Osteoblast (primary cell): ENCODE measurements around the gene CDYL2.

- CAGE, long polyA plus RNA: no peak
- RRBS: no CpG with 5 or more reads among the region's 2 CpGs
Measured at GRCh38 chr16:75621163-75621567, 1.9 kb downstream of the ADAT1 start.

- CAGE, long polyA plus RNA: no peak
- RRBS: no CpG with 5 or more reads among the region's 22 CpGs
Measured at GRCh38 chr16:75648833-75649195, 1.2 kb downstream of the TERF2IP start.

- CAGE, long polyA plus RNA: no peak
- RRBS: no CpG with 5 or more reads among the region's 3 CpGs
Measured at GRCh38 chr16:76532027-76532571, 254.9 kb downstream of the CNTNAP4 start.

DNA sequence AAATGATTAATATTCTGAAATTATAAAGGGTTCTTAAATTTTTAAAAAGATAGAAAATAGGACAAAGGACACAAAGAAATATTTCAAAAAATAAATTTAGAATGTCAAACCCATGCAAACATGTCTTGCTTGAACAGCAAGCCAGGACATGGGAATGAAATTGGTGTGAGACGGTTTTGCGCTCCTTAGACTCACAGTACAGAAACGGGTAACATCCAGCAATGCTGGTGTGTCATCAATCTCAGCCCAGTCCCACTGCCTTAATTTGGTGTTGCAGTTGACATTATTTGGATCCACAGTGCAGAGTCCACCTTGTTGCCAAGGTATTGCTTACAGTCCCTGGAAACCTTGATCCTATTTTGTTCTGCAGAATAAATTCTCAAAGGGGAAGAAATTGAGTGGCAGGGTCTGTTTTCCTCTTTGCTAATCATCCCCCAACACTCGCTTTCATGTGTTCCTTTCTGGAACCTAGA, 311.6 kb upstream of the MON1B start:
- CAGE, long polyA plus RNA: no peak
- RRBS: no CpG with 5 or more reads among the region's 4 CpGs

- CAGE, long polyA plus RNA: no peak
- RRBS: no CpG with 5 or more reads among the region's 21 CpGs
Measured at GRCh38 chr16:77236094-77236521, 36.9 kb downstream of the SYCE1L start.

DNA sequence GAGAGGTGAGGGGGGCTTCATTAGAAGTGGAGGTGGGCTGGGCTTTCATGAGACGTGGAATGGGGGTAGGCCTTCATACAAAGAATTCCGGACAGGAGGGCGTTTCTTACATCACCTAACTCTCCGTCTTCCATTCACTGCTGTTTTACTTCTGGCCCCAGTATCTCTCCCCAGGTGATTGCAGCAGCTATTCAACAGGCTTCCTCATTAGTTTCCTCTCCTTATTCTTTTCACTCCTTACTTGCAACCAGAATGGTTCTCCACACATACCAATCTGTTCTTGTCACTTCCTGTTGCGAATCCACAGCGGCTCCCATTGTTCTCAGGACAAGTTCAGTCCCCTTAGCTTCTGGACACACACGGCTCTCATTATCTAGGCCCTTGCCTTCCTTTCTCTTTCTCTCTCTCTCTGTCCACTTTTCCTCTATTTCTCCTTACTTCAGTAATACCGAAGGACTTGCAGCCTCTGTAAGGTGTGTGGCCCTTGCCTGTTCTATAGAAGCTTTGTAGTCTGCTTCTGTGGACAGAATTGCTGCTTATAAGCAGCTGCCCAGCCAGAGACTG, 45.5 kb downstream of the VAT1L start:
- CAGE, long polyA plus RNA: no peak
- RRBS: no CpG with 5 or more reads among the region's 8 CpGs

- CAGE, long polyA plus RNA: no peak
- RRBS: no CpG with 5 or more reads among the region's 5 CpGs
Measured at GRCh38 chr16:77870318-77870801, 82.0 kb downstream of the VAT1L start.

- CAGE, long polyA plus RNA: no peak
- RRBS: no CpG with 5 or more reads among the region's 5 CpGs
Measured at GRCh38 chr16:78284671-78285217, 185.3 kb downstream of the WWOX start.

DNA sequence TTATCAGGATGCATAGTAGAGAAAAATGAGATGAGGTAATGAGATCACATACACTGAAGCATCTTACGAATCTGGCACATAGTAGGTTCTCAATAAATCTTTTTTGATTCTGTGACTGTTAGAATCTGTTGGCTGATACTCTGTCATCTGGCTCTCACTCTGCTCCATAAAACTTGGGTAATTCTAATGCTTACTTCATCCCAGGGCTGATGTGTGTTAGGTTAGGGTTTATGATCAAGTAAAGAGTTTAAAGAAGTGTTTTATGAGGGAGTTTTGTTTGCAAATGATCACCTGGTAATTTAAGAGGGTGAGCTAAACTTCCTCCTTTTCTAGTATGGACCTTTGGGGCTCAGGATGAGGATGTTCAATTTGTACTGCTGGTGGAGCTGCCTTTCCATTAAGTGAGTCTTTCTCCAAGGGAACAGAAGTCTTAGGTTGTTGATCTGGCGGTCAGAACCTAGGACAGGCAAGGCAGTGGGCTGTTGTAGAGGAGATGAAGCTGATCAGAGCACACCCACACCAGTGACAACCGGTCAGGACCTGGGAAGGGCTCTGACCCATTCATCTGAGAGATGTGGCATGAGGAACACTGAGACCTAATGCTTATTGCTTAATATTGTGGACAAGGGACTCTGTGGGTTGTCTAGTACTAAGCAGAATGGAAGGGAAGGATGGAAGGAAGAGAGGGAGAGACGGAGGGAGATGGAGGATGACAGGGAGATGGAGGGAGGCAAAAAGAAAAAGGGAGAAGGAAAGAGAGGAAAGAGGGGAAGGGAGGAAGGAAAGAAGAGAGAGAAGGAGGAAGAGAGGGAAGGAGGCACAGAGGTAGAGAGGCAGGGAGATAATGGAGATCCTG, 364.3 kb downstream of the WWOX start:
- CAGE, long polyA plus RNA: no peak
- RRBS: no CpG with 5 or more reads among the region's 4 CpGs

DNA sequence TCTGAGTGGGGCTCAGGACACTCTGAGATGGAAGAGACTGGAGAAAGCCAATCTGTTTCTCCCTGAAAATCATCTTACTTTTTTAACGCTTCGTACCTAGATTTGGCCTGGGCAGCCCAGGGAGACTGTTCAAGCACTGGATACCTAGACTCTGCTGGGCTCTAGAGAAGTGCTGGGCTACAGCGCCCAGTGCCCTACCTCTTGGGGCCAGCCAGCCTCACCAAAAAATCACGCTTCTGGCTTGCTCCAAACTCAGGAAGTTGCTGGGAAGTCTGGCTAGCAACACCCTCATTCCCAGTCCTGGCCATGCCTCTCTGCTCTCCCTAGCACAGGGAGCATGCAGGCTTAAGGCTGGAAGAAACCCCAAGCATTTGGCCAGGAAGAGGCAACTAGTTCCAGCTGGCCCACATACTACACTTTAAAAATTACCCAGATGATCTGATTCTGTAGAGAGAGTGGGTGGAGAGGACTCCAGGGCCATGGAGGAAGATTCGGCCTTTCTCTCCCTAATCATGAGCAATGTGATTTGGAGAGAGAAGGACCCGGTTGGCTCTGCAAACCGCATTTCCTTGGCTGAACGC, 406.0 kb downstream of the WWOX start:
- CAGE, long polyA plus RNA: no peak
- RRBS: 0% methylated on average over 1 of the region's 8 CpGs

DNA sequence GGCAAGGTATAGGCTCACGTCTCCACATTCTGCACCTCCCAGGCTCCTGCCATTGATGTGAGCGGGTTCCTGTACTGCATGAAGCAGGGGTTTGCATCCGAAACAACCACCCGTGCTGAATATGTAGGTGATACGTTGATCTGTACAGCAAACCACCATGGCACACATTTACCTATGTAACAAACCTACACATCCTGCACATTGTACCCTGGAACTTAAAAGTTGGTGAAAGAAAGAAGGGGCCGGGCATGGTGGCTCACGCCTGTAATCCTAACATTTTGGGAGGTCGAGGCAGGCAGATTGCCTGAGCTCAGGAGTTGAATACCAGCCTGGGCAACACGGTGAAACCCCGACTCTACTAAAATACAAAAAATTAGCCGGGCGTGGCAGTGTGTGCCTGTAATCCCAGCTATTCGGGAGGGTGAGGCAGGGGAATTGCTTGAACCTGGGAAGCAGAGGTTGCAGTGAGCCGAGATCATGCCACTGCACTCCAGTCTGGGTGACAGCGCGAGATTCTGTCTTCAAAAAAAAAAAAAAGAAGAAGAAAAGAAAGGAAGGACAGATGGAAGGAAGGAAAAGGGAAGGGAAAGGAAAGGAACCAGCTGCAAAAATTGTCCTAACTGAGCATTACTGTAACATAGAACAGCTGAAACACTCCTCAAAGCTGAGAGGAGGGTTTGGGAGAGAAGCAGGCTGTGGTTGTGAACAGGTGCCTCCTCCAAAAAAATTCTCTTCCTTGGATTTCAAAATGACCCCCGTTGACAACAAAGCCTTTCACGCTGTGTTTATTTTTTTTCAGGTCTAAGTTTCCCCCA, 541.2 kb downstream of the WWOX start:
- CAGE, long polyA plus RNA: no peak
- RRBS: no CpG with 5 or more reads among the region's 18 CpGs

- CAGE, long polyA plus RNA: no peak
- RRBS: no CpG with 5 or more reads among the region's 6 CpGs
Measured at GRCh38 chr16:78646967-78647567, 547.6 kb downstream of the WWOX start.

DNA sequence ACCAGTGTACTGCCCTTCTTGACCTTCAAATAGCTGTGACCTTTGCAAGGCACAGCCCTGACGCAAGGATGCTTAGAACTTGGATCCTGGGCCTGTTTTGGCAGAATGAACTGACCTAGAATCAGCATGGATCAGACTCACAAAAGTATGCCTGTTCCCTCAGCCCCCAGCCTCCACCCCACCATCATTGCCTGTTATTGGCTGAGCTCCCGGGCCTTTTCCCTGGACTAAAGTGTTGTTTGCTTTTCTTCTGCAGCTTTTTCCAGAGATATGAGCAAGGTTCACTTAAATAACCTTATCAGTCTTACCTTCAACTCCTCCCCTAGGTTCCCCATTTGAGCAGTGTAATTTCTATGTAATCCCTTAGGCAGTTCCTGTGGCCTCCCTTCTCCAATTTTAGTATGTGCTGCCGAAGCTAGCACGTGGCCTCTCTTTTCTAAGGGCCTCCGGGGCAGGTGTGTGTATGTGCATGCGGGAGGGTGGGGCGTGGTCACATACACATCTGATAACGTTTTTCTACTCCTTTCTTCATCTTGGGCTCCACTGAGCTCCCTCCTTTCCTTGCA, 347.3 kb downstream of the MAF start:
- CAGE, long polyA plus RNA: no peak
- RRBS: no CpG with 5 or more reads among the region's 8 CpGs

DNA sequence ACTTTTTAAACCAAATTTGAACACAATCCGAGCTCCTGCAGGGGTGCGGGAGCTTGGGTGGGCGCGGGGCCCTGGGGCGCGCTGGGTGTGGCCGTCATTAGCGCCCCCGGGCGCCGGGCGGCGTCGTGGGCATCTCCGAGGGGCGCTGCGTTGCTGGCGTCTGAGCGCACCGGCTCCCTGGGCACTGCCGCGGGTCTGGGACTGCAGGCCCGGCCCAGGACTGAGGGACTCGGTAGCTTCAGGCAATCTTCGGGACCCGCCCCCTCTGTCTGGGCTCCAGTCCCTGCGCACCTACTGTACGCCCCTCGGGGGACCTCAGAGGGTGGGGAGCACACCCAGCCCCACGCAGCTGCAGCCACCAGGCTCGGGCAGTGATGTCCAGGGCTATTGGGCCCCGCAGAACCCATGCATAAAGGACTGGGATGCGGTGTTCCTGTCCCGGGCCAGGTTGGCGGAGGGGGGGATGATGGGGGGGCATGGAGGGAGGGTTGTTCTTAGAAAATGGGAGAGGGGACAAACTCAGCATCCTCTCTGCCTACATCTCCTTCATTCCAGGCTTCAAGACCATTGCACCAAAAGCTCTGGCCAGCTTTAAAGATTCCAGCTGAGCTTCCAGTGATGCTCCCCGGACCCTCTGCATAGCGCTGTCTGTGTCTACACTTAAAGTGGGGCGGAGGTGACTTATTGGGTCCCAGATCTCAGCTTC, 10.6 kb downstream of the MAF start:
- CAGE, long polyA plus RNA: no peak
- RRBS: 12% methylated on average over 13 of the region's 38 CpGs

- CAGE, long polyA plus RNA: no peak
- RRBS: 1% methylated on average over 17 of the region's 29 CpGs
Measured at GRCh38 chr16:79601024-79601485, 518 bp upstream of the MAF start.

DNA sequence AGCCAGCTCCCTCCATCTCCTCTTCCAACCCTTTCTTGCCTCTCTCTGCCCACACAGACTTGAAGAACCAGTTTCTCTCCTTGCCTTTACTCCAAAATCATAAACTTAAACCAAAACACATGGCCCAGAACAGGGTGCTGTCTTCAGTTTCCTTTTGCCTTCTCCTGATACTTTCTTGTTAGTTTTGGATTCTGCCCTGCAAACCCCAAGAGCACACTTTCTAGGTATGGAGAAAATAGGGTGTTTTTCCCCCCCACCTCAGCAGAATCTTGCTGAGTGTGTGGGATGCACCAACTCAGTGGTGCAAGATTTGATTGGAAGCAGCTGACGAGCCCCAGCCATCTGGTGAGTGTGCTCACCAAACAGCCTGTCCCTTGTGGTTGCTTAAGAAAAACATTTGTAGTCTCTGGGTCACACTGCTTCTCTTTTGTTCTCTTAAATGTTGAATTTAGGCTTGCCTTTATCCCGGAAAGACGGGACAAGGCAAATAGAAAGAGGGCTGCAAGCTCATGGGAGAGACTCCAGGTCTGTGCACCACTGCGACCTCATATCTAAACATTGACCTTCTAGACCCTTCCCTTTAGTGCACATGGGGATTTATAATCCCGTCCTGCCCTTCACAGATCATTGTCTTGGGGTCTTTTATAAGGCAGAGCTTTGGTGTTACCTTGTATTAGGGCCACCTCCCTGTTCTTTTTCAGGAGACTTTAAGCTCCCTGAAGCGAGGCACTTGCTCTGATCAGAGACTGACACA, 176.0 kb upstream of the MAF start:
- CAGE, long polyA plus RNA: no peak
- RRBS: no CpG with 5 or more reads among the region's 6 CpGs

GRCh38 chr16:79930909-79931118, 330.3 kb upstream of the MAF start:
- CAGE, long polyA plus RNA: no peak

- CAGE, long polyA plus RNA: no peak
- RRBS: no CpG with 5 or more reads among the region's 4 CpGs
Measured at GRCh38 chr16:79971848-79972567, 371.5 kb upstream of the MAF start.

DNA sequence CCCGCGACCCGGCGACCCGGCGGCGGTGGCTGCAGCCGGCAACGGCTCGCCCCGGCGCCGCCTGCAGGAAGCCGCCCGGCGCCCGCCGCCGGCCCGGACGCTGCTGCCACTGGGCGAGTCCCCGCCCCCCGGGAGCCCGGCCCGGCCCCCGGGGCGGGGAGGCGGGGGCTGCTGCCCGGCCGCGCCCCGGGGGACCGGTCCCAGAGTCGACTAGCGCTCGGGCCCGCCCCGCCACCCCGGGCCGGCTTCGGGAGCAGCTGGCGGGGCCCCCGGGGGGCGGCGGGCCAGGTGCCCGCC, at the start of gene CDYL2:
Gene CDYL2 (minus strand): TSS at position 111 of the 297 bp plus-strand sequence.
- CAGE, long polyA plus RNA: no peak
- RRBS: 2% methylated on average over 15 of the region's 47 CpGs

- CAGE, long polyA plus RNA: no peak
- RRBS: 2% methylated on average over 33 of the region's 71 CpGs
Measured at GRCh38 chr16:80931573-80932751, 74.7 kb downstream of the CMC2 start.